Metastatic Breast Carcinoma in the Ovary (tissue), 3 donors: ENCODE measurements around a stretch of chr15.

GRCh38 chr15:60511171-60512313, 32.6 kb upstream of the ICE2 start:
- PRO-cap, 3 experiments = no peak in any of the 3 experiments

DNA sequence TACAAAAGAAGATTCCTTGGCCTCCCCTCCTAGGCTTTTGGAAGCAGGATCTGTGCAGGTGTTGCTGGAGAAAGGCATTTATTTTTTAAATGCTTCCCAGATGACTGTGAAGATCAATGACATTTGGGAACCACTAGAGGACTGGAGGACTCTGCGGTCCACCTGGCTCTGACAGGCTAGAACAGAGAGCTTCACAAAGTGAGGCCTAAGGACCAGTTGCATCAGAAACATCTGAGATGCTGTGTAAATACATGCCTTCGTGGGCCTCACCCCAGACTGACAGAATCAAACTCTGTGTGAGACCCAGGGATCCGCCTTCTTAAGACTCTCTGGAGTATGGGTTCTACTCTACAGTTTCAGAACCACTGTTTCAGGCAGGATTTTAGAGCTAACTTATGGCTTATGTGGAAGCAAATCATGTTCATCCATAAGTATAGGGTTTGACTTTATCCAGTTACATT, 105.0 kb upstream of the ICE2 start:
- PRO-cap, 3 experiments = no peak in any of the 3 experiments

DNA sequence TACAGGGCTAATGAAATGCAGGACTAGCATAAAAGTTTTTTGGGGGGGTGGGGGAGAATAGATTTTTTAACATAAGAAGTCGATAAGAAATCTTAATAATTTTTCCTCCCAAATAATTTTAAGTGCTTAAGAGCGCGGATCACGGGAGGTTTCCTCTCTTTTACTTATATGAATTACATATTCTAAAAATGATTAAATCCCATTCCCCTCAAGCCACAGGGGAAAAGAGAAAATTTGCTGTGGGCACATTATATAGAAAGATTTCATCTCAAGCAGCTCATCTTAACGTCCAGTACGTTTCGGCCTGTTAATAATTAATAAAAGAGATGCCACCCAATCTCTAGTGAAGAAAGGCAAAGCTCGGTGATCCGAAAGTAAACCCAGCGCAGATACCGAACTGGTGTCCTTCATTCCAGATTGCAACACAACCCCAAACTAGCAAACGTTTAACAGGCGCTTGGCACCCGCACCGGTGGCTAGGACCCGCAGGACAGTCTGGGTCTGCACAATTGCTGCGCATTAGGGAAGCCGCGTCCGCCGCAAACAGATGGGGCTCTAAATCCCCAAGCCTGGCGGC, 111.8 kb upstream of the ICE2 start:
- PRO-cap, 3 experiments = peak in 3 of 3 experiments; most common plus-strand start position 519 of the sequence (in 2); most common minus-strand start position 421 of the sequence (in 1)

GRCh38 chr15:60591234-60591942, 112.4 kb upstream of the ICE2 start:
- PRO-cap, 3 experiments = peak in 3 of 3 experiments; most common plus-strand start chr15:60591902 (in 2); most common minus-strand start chr15:60591786 (in 2)

DNA sequence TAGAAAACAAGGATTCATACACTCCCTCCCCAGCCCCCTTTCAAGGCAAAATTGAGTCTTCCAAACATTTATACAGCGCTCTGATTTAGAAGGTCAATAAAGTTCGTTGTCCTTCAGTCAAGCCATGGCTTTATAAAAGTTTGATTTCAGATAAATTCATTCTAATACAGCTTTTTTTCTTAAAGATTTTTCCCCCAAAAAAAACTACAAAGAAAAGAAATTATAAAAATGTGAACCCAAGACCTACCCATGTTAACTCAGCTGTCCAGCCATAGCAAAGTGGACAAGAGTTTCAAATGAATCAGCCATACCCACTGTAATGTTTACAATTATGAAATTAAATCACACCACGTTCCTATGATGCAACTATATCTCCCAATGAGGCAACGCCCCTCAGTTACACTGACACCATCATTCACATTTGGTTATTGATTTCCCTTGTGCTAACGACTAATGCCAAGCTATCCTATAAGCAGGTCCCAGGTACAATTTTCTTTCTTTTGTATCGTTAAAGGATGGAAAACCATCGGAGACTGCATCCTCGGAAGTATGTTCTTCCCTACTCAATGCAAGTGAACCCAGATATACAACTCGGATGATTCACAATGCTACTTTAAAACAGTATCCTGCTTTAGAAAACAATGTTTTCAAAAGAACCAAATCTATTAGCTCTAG, 115.1 kb upstream of the ICE2 start:
- PRO-cap, 3 experiments = no peak in any of the 3 experiments

DNA sequence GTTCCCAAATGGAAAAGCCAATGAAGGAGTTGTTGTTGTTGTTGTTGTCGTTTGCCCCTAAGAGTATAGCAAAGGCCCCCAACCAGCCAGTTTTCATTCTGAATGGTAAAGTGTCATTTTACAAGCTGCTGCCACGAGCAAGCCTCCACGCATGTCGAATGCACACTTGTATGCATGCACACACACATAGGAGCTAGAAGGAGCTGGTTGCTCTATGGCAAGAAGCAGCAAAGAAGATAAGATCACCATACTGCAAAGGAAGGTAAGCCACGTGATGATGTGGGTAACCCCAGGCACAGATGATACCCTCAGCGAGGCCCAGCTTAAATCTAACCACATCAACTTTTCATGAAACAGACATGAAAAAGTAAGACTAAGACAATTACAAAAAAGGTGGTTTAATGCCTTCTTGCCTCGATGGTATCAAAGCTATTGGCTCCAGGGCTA, 365.5 kb upstream of the ICE2 start:
- PRO-cap, 3 experiments = no peak in any of the 3 experiments

- PRO-cap, 3 experiments = no peak in any of the 3 experiments
These were observed 126.6 kb downstream of the RORA start for GRCh38 chr15:61102500-61102927.

- PRO-cap, 3 experiments = no peak in any of the 3 experiments
These were observed 2.7 kb downstream of the RORA start for GRCh38 chr15:61226394-61226895.

DNA sequence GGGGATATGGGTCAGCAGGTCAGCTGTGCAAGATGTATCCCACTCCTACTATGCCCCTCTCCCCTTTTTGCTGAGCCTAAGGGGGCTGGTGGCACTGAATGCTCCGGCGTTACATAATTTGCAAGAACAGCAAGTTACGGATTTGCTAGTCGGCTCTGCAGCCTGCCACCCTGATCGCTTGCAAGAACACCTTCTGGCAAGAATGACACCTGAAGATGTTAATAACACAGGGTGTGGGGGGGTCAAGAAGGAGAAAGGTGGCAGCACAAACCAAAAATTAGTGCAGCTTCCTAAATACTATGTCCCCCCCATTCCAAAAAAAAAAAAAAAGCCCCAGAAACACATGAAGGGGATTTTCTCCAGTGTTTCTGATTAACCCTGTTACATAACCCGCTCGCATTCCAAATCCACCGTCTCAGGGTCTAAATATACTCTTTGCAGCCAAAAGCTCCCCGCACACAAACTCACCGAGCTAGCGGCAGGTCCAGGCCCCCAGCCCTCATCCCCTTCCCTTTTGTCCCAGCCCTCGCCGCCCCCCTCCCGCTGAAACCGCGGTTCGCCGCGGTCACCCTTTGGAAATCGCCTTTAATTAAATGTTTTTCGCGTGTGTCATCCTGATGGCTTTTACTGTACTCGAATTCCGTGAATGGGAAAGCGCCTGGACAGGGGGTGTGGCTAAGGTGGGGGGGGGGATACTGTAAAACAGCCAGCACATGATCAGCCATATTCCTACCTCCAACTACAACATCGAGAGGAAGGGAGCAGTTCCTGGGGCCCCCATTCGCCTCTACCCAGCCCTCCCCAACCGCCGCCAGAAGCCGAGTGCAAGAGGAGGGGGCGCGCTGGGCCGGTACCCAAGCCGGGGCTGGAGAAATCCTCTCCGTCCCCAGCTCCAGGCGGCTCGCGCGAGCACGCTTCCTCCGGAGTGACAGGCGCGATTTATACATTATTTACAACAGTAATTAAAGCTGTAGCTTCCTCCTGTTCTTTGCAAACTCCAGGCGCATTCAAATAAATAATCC, 1.9 kb downstream of the RORA start:
- PRO-cap, 3 experiments = peak in 3 of 3 experiments; most common plus-strand start position 726 of the sequence (in 3); most common minus-strand start position 509 of the sequence (in 1)

DNA sequence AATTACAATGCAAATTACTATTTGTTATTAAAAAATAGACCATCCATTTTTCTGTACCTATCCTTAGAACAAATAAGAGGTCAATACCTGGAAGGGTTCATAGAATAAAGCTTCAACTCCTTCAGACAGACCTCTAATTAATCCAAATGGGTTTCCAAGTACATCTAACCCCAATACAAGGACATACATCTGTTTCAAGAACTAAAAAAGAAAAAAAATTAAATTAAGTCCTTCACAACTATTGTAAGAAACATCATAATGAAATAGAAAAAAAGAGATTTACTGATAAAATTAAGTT, 184.7 kb downstream of the VPS13C start:
- PRO-cap, 3 experiments = no peak in any of the 3 experiments

- PRO-cap, 3 experiments = no peak in any of the 3 experiments
These were observed 697 bp upstream of the VPS13C start for GRCh38 chr15:62060944-62061344.

GRCh38 chr15:62288245-62288680, 102.1 kb upstream of the TLN2 start:
- PRO-cap, 3 experiments = no peak in any of the 3 experiments

DNA sequence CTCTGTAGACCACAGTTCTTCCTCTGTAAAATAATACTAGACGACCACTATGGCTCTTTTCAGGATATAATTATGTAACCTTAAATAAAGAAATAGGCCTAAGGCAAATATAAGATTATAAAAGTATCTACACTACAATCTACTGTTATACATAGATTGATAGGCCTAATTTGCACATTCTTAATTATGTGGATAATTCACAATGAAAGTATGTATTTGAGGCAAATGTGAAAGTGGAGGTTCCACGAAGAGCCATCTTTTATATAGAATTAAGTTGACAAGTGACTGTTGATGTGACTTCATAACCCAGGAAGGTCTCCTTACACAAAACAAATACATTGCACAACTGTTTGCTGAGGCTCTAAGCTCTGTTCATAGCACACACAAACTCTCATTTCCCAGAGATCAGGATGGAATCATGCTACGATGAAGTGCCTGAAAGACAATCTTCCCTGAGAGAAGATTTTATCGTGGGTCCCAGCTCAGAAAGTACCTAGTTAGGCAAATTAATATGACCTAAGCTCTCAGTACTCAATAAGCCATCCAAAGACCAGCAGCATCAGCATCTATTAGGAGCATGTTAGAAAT, 64.1 kb upstream of the TLN2 start:
- PRO-cap, 3 experiments = peak in 1 of 3 experiments; most common plus-strand start position 401 of the sequence (in 1); most common minus-strand start position 265 of the sequence (in 1)

DNA sequence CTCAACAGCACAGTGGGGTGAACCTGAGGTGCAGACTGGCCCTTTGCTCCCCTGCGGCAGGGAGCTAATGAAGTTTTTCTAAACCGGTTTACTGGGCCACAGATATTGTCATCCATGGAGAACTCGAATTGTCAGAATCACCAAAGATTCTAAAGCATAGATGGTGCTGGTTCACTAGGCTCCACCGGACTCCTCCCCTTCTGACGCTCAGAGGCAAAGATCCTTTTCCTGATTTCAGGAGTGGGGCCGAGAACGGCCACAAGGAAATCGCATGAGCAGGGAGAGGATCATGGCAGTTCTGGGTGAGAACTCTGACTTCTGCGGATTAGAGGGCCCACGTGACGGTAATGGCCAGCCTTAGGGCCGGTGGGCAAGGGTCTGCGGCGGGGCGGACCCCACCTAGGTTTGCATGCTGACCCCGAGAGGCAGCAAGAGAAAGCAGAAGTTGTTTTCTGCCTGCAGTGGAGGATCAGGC, 39.8 kb upstream of the TLN2 start:
- PRO-cap, 3 experiments = no peak in any of the 3 experiments

- PRO-cap, 3 experiments = no peak in any of the 3 experiments
These were observed 284.6 kb downstream of the TLN2 start for GRCh38 chr15:62674948-62675437.

- PRO-cap, 3 experiments = peak in 1 of 3 experiments; most common plus-strand start chr15:62857790 (in 1); most common minus-strand start chr15:62857667 (in 1)
These were observed 185.0 kb upstream of the TPM1 start for GRCh38 chr15:62857367-62858083.

DNA sequence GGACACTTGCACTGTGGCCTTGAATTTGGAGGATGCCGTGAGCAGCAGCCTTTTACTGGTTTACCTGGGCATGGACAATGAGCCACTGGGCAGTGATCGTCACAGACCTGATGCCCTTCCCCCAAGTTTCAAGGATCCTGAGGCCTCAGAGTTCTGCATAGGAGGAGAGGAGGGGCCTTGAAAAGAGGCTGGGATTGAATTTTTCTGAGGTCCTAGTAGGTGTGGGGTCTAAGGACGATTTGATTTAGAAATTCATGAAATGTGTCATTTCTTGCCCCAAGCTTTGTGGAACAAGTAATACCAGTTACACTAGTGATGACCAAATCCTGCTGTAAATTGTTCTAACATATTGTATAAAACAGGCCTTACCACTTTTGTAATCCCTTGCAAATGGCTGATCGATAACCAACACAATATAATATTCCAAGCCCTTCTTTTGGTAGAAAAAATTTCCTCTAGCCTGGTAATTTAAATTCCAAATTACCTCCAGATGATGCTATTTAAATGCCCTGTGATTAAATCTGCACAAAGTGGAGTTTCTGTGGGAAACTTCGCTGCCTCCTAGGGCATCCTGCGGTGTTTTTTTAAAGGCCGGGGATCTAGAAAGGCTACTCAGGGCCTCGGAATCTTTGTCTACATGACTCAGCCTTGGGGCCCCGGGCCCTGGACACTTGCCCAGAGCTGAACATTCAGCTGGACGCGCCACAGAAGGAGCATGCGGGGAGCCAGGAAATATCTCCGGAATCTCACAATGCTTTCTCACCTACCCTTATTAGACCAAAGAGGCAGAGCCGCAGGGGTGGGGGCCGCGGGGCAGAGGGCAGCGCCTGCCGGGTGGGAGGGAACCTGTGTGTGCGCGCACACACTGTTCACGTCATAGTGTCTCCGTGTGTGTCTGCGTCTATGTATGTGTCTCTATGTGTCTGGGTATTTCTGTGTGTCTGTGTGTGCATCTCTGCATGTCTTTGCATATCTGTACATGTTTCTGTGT, 145.7 kb upstream of the TPM1 start:
- PRO-cap, 3 experiments = no peak in any of the 3 experiments

GRCh38 chr15:62901120-62901817, 141.3 kb upstream of the TPM1 start:
- PRO-cap, 3 experiments = no peak in any of the 3 experiments

DNA sequence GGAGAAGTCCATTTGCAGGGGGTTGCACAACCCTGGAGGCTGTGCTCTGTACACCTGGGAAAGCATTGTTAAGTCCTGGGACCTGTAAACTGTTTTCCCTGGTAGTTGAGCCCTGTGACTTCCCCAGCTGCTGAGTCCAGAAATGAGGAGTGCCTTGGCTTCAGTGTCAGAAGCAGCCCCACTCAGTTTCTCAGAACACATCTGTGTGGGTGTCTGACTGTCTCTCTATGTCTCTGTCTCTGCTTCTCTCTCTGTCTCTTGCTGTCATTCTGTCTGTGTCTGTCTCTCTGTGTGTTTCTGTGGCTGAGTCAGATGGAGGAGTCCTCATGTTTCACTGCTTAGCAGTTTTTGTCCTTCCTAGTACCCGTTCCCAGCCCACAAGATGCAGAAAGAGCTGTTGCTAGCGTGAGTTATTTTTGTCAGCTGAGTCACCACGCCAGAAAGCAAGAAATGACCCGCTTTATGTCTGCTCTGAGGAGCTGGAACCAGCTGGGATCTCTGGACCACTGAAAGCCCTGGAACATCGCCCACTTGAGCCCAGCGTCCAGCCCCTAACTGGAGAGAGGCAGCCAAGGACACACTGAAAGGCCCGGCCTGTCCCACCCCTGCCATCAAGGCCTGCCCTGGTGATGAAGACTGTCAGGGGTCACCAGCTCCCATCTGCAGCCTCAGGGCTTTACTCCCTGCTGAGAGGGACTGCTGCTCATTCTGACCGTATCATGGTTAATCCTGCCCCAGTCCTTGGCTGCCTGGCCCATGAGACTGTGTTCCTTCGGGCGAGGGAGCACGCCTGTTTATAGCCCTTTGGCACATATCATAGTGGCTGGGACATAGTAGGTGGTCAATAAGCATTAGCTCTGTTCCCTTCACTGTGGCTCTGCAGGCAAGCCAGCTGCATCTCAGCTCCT, 101.8 kb upstream of the TPM1 start:
- PRO-cap, 3 experiments = peak in 2 of 3 experiments; most common plus-strand start position 560 of the sequence (in 1); most common minus-strand start position 322 of the sequence (in 2)

DNA sequence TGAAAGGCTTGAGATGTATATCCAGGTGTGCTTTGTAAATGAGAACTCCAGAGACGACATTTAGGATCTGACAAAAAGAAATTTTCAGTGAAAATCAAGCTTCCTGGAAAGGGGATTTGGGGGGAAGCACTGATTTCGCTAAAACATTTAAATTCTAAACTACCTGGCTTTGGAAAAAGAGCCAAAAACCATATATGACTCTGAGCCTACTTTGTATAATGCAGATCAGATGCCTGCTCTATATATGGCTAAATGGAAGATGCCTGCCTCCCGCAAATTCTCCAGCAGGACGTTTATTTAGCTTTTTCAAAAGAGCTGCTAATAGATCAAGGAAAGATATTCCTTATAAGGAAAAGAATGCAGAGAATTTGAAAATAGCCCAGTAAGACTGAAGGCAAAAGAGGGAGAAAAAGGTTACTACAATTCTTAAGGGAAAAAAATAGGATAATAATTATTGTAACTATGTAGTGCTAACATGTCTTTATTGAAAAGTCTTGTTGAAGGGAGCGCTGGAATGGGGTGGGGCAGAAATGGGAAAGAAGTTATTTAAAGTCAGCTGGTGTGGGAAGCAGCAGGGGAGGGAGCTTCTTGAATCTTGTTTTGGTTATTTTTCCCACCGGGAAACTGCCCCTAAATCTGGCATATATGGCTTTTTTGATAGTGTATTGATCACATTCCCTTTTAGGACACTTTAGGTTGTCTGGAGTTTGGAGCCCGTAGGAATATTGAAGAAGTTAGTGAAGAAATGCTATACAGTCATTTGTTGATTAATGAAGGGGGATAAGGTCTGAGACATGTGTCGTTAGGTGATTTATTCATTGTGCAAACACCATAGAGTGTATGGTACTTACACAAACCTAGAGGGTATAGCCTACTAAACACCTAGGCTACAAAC, 2.9 kb downstream of the TPM1 start:
- PRO-cap, 3 experiments = no peak in any of the 3 experiments